ENCODE data around the gene PTPRN2.

GRCh38 chr7:156949842-156950963 is 691 bp downstream of the NOM1 start:
- PRO-cap, result no peak

DNA sequence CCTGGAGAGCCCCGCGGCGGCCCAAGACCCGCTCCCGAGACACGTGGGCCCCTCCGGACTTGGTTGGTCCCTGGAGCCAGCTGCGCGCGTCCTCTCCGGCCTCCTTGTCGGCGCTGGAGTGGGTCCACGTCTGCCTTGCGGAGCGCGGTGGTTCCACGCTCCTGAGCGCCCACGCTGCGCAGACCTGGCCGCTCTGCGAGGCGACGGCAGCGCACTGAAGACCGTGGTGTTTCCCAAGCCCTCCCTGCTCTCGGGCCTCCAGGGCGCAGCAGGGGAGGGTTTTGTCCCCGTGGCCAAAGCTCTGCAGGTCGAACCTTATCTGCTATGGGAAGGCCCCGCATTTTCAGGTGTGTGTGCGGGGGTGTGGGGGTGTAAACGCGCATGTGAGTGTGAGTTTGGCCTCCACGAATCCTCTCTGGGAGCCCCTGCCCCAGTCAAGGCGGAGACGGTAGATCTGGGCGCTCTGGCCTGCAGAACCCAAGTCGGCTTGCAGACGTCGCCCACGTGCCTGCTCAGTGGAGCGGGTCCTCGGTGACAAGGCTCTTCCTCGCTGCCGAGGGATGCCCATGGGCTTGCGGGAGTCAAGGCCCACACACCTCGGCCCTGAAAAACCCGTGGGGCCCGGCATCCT is 613 bp upstream of the MNX1 start:
- PRO-cap, result no peak

DNA sequence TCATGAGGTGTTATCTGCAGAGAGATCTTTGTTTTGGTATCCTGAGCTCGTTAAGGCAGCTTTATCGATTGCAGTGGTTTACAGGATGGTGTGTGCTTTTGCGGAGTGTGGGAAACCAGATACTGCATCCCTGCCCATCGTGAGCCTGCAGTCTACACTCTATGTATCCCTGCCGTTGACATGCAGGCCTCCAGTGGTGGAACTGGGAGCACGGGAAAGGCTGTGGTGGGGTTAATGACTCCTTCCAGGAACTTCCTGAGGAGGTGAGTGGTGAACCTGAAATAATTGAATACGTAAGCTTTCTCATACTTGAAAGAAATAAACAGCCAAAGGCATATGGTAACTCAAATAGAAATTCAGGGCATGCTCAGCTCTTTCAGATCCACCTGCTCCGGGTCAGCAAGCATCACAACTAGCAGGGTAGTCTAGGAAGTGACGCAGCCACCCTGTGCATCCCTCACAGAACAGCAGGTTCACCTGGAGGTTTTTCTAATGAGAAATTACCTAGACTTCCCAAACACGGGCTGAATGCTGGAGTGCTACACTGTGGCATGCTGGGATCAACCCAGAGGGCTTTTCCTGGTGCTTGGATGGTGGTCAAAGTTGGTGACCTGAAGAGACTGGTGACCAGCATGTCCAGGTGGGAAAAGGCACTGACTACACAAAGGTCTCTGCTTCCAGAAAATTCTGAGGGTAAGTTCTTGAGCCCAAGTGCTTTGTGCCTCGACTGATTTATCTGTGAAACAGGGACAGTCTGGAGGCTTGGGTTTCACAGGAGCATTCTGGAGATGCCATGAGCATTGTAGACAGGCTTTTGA is 66.8 kb upstream of the DNAJB6 start:
- PRO-cap, result no peak

DNA sequence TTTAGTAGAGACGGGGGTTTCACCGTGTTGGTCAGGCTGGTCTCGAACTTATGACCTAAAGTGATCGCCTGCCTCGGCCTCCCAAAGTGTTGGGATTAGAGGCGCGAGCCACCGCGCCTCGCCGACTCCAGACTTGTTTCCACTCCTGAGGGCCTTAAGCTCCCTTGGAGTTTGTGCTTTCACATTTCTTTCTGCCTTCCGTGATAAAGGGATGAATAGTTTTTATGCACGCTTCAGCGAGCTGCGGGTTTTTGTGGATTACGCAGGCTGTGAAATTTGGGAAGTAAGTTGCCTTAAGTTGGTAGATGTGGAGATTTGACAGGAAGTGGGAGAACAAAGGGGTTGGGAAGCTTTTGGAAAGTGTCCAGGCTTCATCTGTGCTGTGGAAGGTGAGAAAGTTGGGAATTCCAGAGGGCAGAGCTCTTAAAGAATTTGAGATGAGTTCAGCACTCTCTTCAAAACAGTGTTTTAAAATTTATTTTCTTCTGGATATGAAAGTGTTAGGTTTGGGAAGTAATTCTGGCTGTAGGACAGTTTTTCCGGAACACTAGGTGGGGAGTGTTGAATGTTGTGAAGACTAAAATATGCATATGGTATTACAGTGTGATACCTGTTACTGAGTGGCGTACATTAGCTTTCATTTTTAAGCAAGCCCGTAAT is 1.8 kb downstream of the DNAJB6 start:
- PRO-cap, result no peak

GRCh38 chr7:157339855-157340646 is 3.2 kb downstream of the DNAJB6 start:
- PRO-cap, result no peak

GRCh38 chr7:157585509-157586117 is 248.8 kb downstream of the DNAJB6 start:
- PRO-cap, result no peak

DNA sequence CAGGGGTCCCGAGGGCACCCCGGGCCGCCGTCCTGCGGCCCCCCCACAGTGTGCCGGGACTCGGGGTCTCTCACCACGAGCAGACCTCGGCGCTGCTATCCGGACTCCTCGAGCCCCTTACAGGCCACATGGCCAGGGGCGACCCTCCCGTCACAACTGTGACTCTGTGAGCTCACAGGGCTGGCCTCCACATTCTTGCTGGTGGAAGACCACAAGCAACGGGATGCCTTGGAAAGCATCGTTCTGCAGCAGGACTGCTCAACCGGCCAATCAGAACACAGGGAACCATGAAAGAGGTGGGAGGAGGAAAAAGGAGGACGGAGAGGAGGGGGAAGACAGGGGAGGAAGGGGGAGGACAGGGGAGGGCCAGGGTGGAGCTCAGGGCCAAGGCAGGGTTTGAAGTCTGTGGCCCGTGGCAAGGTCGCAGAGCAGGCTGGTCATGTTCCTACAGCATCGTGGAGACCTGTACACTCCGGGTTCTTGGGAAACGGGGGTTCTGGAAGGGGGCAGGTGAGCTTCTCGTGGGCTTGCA is 277.1 kb downstream of the DNAJB6 start:
- PRO-cap, result no peak

DNA sequence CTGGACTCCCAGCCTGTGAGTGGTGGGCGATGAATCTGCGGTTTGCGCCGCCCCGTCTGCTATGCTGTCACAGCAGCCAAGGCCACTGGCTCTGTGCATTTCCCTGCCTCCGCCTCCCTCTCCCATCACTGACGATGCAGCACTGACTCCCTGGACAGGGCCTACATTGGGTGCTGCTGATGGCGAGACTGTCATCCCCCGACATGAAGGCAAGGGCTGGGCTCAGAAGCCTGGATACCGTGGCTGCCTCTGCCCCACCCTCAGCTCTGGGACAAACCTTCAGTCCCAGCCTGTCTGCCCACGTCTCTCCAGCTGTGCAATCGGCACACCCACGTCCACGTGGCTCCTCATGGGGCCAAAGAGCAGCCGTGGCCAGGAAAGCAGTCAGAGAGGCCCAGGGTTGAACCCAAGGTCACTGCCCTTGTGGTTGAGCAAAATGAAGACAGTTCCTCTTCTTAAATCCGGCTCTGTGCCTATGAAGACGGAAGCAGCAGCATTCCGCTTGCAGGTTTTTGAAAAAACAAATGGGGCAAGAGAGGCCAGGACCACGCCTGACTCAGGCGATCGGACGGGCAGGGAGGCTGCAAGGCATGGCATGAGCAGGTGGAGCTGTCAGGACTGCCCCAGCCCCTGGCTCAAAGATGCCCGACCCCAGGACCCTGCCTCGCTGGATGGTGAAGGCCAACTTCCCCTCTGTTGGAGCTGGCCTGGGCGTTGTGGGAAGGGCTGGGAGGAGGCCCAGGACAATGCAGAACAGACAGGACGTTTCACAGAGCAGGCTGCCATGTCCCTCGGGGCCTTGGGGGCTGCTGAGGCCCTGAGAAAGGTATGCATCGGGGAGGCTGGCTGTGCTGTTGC is 517.5 kb downstream of the DNAJB6 start:
- PRO-cap, result bidirectional peak, plus-strand start at position 458 of the sequence, minus-strand start at position 268 of the sequence

GRCh38 chr7:158049032-158049842 is 538.4 kb downstream of the PTPRN2 start:
- PRO-cap, result no peak

GRCh38 chr7:158516804-158517457 is 70.7 kb downstream of the PTPRN2 start:
- PRO-cap, result no peak

DNA sequence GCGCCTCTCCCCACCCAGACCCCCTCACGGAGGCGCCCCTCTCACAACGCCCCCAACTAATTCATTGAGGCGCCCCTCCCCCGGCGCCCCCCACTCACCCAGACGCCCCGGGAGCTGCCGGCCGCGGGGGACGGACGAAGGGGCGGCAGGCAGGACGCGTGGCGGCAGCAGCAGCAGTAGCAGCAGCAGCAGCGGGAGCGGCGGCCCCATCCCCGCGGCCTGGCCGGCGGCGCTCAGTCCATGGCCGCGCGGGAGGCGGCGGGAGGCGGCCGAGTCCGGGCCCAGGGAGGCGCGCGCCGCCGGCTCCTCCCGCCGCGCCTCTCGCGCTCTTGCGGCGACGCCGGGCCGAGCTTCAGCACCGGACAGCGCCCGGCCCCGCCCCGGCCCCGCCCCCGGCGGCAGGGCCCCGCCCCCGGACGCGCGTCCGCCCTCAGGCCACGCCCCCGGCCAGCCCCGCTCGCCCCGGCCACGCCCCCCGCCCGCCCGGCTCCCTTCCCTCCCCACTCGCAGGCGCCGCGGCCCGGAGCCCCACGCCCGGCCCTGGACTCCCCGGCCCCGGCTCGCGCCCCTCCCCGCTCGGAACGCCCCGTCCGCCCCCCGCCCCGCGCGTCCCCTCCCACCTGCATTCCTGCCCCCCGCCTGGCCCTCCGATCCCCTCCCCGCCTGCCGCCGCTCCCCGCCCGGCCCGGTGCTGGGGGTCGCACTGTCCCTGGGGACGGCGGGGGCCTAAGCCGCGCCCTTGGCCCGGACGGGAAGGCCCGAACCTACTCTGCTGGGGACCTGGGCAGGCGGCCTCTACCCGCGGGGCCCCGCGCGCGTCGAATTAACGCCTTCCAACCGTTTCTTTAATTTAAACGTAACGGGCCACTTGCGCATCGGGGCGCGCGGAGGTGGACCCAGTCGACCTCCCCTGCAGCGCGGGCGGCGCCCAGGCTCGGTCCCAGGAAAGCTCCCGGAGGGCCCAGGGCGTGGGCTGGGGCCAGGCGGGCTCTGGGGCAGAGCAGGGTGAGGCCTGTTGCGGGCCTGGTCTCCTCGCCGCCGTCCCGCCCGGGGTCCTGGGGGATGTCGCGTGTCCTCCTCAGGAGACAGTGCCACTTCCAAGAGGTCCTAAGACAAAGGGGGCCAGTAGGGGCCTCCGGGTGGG is at the start of gene PTPRN2:
Gene PTPRN2 (minus strand): TSS at position 364 of the 1,144 bp plus-strand sequence.
- PRO-cap, result bidirectional peak, plus-strand start at position 503 of the sequence, minus-strand start at position 331 of the sequence

DNA sequence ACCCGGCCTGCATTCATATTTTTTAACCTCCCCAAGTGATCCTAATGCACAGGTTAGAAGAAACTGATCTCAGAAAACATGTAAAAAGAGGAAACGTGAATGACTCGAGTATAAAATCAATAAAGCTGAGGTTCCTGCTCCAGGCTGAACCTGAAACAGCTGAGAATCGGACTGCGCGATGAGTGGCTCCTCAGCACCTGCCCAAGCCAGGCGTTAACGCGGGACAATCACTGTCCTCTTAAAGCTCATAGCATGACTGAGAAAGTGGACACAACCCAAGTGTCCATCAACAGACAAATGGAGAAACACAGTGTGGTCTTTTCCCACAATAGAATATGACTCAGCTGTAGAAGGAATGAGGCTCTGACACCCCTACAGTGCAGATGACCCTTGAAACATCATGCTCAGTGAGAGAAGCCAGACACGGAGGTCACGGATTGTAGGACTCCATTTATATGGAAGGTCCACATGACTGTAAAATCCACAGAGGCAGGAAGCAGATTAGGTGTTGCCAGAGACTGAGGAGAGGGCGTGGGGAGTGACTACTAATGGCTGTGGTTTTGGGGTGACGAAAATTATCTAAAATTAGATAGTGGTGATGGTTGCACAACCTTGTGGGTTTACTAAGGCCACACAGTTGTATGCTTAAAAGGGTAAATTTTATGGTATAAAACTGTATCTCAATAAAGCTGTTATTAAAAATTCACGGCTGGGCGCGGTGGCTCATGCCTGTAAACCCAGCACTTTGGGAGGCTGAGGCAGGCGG is 6.0 kb upstream of the NCAPG2 start:
- PRO-cap, result no peak

DNA sequence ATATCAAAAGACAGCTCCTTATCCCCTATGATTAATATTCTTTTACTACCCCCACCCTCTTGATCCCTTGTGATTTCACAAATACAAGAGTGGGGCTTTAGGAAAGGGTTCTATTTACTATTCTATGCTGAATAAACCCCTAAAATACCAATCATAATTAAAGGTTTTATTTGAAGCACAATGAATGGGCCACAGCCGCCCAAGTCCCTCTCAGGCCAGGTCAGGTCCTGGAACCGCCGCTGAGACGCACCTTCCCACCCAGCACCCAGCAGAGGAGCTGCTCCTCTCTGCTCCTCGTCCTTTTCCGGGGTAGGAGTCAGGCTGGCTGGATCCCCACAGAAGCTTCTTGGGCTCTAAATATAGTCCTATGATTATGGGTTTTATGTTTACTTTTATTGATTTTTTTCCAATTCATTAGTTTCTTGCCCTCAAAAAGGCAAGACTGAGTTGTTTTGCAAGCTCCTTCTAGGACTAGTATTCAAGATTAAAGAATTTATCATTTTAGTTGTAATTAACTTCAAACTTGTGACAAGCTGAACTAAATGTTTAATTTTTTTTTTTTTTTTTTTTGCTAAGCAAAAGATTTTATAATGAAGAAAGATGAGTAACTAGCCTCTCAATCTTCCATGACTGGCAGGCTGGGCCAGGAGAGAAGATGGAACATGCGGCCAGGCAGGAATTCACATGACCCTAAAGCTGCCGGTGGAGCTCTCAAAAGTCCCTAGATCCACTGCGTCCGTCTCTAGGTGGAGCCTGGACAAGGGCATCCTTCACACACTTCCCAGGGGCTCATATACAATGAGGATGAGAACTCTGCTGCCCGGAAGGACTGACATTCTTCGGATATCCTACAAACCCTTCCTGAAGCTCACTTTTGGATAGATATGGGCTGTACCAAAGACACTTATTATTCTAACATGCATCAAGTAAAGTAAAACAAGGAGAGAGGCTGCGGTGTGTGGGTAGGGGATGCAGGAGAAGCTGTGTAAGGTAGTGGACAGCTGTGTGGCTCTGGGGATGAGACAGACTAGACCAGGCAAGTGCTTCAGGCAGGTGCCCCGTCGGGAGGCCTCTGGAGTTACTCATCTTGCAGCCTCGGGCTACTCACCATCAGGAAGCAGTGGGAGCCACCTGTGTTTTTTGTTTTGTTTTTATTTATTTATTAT is 48.8 kb upstream of the NCAPG2 start:
- PRO-cap, result no peak

DNA sequence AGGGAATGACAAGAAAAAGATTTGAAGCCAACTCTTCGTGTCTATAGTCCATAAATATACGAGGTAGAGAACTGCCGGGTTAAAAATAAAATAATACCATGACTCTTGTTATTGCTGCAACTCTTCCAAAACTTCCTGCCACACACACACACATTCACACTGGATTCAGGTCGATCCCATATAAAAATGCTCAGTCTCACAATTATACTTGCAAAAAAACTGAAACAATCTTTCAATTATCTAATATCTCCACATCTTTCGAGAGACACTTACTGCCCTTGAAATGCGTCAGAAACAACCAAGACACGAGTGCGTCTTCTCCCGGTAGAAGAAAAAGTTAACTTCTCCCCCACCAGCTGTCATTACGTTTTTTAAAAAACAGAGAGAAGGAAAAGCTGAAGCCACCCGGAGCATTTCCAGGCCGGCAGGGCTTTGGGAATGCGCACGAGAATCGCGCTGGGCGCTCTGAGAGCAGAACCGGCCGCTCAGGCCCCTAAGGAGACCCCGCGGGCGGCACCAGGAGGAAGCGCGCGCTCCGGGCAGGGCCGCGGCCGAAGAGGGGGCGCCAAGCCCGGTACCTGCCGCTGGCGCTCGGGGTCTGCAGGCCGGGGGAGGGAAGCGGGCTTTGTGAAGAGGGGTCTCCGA is 1.3 kb downstream of the ESYT2 start:
- PRO-cap, result no peak

- PRO-cap, result no peak
Measured at GRCh38 chr7:158834637-158835502, 5.6 kb upstream of the ESYT2 start.

DNA sequence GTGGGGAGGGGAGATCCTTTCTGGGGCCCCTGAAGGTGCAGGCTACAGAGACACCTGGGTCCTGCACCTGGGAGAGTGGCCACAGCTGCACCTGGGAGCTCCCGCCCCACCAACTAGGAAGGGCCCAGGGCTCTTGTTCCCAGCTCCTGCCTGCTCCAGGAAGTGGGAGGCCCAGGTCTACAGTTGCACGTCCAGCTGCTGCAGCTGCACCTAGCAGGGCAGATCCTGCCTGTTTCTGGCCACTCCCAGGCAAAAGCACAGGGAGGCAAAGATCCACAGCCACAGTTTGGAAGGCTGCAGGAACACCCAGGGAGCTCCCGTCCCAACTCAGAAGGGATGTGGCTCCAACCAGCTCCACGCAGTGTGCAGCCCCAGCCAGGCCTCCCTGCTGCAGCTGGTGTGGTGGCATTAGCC is 6.2 kb upstream of the DYNC2I1 start:
- PRO-cap, result bidirectional peak, plus-strand start at position 278 of the sequence, minus-strand start at position 114 of the sequence

- PRO-cap, result no peak
Measured at GRCh38 chr7:158973003-158973900, 116.9 kb downstream of the DYNC2I1 start.

DNA sequence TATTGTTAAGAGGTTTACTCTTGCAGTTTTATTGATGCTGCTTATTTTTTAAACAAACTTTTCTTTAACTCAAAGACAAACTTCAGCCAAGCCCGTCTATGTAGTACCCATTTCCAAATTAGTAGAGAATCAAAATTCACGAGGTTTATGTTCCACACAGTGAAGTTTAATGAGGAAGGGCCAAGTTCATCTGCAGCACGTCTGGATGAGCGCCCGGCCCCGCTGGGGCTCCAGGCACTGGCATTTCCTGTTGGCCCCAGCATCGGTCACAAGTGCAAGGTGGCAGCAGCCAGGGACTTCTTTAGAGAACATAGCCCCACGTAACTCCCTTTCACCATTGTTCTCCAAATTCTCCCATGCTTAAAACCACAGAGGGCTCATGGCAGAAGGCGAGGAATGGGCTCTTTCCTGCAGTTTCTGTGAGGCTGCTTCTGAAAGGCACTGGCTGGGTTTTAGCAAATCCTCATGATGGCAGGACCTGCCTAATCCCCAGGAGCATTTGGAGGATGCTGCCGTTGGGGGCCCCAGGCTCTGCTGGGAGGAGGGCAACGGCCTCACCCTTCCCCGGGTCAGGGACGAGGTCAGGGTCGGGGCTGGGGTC is 131.9 kb downstream of the VIPR2 start:
- PRO-cap, result no peak

- PRO-cap, result no peak
Measured at GRCh38 chr7:159093591-159094395, 50.9 kb downstream of the VIPR2 start.

DNA sequence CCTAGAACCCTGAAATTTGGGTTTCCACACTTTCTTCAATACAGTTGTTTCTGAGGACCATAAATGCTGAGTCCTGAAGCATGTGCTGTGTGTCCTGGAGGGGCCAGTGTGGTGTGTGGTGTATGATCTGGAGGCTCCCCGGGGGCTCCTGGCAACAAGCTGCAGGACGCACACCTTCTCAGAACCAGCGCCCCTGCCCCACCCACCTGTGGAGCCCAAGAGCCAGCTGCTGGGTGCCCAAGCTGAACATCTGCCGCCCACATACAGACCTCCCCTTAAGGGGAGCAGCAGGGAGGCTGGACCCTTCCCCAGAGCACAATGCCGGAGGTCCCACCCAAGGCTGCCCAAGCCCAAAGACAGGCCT is 48.8 kb downstream of the VIPR2 start:
- PRO-cap, result no peak